Foreskin keratinocyte (primary cell): Measurements from ENCODE around the gene EZR.

DNA sequence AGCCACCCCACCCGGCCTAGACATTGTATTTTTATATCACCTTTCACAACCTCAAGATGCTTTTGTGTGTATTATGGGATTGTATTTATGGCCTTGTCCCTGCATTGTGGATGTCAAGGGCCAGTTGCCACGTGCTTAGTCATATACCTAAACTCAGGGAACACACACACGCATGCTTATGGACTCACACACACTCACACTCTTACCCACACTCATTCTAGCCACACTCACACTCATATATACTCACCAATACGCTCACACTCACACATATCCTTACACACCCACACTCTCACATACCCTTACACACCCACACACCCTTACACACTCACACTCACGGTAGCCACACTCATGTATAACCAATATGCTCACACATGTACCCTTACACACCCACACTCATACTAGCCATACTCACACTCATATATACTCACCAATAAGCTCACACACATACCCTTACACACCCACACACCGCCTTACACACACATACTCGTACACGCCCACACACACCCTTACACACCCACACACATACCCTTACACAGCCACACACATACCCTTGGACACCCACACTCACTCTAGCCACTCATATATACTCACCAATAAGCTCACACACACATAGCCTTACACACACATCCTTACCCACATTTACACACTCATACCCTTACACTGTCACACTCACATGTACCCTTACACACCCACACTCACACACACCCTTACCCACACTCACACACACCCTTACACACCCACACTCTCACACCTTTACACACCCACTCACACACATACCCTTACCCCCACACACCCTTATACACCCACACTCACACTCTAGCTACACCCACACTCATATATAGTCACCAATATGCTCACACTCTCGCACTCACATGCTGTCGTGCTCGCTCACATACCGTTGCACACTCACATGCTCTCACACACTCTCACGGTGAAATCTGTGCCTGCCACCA, 192.5 kb upstream of the SNX9 start:
- RAMPAGE, total RNA = no peak

- RAMPAGE, total RNA = no peak
Measured at GRCh38 chr6:157874248-157874978, 51.4 kb downstream of the SNX9 start.

GRCh38 chr6:157881183-157882113, 58.4 kb downstream of the SNX9 start:
- RAMPAGE, total RNA = no peak

DNA sequence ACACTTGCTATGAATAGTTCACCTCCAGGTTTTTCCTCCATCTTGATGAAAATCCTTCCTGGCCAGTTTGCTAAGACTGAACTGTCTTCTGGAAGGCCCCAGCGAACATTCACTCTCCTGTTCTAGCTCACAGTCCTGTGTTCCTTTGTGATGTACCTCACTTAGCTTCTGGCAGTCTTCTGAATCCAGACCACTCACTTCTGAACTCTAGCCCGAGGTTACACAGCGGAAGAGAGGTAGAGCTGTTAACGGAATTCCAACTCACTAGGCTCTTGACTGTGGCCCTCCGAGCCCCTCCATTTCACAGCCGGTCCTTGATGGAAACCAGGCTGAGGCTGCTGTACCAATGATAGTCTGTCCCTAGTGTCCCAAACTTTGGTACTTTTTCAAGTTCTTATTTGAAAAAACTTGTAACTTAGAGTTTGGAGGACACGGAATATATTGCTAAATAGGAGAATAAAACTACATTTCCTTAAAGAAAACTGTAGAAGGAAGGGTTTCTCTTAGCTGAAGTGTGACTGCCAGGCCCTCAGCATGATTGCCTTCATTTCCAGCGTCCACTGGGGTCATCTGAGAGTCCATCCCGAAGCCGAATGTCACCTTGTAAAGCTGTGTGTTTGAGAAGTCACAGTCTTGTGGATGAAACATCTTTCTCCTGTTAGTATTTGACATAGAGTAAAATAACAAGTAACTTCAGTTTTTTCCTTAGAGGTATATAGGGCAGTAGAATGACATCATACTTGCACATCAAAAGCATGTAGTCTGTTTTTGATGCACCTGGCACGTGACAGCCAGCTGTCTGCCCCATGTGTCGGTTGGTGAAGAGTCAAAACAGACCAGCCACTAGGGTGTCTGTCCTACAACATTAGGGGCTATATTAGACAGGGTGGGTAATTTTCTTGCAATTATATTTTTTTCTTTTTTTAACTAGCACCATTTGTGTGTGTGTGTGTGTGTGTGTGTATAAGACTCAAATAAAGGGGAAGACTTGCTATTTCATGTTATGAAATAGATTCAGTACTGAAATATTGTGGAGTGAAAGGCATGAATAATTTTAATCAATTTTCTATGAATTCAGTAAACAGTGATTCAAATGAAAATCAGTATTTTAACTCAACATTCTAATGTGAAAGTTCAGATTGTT, 70.0 kb downstream of the SNX9 start:
- RAMPAGE, total RNA = no peak

GRCh38 chr6:157954074-157955331, 27.2 kb upstream of the SYNJ2 start:
- RAMPAGE, total RNA = no peak

- RAMPAGE, total RNA = no peak
Measured at GRCh38 chr6:158018184-158018943, 36.7 kb downstream of the SYNJ2 start.

GRCh38 chr6:158027191-158027966, 45.7 kb downstream of the SYNJ2 start:
- RAMPAGE, total RNA = no peak

DNA sequence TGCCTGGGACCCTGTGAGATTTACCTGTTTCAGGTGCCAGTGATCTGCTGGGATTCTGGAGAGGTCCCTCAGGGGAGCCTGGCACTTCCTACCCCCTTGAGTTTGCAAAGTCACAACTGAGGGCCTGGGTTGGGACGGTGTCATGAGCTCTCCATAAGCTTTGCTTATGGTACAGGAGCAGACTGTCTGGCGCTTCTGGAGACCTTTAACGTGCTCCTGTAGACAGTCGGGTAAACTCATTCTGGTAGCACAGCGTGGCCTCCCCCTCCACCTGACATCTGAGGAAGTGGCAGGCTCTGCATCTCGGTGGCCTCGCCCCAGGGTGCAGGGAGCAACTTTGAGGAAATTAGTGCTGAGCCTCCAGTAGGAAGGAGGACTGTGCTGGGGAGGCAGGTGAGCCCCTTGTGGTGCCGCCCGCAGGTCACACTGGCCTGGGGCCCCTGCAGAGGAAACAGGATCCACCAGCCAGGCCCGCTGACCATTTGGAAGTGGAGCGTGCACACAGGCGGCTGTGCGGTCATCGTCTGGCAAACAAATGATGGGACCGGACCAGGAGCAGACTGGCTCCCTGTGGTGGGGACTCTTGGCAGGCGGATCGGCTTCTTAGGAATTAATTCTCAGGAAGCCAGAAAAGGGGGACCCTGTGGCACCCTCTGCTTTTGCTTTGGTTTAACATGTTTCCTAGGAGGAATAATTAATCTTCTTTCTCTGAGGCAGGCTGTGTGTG, 57.9 kb downstream of the SYNJ2 start:
- RAMPAGE, total RNA = no peak

GRCh38 chr6:158077865-158078451, 90.1 kb downstream of the SERAC1 start:
- RAMPAGE, total RNA = no peak

DNA sequence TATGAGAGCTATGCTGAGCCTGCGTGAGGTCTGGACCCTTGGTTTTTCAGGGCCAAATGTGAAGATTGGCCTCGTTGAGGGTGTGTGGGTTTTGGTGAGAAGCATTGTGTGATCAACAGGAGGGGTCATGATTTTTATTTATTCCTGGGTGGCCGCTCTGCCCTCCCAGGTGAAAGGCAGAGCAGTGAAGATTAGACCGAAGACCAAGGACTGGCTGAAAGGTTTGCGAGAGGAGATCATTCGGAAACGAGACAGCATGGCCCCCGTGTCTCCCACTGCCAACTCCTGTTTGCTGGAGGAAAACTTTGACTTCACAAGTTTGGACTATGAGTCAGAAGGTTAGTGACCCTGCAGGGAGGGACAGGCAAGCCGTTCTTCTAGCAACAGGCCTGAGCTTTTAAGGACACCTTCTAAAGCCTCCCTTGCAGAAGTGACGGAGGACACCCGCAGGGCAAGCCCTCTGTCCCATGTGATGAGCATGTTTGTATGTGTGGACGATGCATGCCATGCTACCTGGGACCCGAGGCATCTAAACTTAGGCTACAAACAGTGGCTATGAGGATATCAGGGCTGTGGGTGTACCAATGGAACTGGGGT, 84.7 kb downstream of the SERAC1 start:
- RAMPAGE, total RNA = no peak

DNA sequence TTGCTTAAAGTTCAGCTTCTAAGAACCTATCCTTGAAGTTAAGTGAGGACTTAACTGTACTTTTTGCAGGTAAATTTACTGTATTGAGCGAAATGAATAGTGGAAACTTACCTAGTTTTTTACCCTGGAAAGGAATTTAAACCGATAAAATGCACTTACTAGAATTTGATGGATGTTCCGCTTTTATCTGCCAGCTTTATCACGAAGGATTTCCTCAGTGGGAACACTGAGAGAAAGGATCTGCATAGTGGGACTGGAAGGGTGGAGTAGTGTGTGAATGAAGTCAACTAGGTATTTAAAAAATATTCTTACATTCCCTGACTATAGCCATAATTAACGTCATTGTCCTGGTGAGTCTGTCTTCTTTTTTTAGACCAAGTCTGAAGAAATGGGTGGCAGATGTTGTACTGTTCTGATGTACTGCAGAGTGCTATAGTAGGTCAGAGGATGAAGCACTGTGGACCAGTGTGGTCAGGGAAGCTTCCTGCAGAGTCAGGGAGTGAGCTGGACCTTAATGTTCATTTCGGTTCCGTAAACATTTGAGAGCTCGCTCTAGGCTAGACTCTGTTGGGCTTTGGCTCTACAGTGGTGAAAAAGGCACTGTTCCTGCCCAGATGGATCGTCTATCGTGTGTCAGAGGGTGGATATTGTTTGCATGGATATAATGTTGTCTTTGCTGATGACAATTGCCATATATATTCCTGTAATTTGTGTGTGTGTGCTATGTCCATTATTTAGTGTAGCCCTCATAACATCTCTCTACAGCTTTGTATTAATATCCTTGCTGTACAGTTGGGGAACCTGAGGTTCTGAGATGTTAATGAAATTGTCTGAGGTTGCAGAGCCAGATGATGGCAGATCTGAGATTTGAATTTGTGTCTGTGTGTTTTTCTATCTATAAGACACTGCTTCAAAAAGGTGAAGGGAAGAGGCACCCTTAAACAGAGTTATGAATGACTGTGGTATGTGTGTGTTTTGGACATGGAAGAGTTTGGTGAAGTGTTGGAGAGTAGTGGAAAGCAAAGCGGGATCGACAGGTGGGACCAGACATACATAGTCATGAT, 12.0 kb downstream of the TULP4 start:
- RAMPAGE, total RNA = no peak

- RAMPAGE, total RNA = no peak
Measured at GRCh38 chr6:158408430-158409025, 96.3 kb downstream of the TULP4 start.

DNA sequence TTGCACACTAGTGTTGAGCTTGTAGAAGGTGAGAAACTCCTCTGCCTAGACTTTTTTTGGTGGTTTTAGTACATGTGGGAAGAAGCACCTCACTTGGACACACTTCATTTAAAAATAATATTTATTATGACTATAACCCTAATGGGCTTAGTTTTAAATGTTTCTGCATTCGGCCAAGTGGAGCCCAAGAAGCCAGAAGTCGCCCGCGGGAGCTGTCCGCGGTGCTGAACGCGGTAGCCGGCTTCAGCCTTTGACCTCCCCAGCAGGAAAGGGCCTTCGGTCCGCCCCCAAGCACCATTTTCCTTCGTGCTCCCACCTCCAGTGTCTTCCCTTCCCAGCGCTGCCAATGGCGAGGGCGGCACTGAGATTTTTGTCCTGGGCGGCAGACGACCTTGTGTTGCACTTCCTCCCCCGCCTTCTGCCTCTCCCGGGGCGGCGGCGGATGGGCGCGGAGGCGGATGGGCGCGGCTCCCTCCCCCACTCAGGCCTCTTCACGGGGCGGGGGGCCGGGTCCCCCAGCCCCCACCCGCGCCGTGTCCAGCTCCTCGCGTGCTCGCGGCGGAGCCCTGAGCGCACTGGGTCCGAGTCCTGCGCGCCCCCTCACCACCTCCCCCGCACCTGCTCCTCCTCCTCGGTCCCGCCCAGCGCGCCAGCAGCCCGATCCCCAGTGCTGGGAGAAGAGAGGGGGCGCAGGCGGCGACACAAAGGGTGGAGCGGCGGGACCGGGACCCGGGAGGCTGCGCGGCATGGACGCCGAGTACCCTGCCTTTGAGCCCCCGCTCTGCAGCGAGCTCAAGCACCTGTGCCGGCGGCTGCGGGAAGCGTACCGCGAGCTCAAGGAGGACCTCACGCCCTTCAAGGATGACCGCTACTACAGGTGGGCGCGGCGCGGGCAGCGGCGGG, 23.7 kb upstream of the TMEM181 start:
- RAMPAGE, total RNA = no peak

GRCh38 chr6:158634109-158634629, 10.4 kb downstream of the DYNLT1 start:
- RAMPAGE, total RNA = no peak

- RAMPAGE, total RNA = no peak
Measured at GRCh38 chr6:158667530-158667879, 17.7 kb downstream of the SYTL3 start.

- RAMPAGE, total RNA = no peak
Measured at GRCh38 chr6:158757611-158758046, 61.5 kb downstream of the EZR start.

DNA sequence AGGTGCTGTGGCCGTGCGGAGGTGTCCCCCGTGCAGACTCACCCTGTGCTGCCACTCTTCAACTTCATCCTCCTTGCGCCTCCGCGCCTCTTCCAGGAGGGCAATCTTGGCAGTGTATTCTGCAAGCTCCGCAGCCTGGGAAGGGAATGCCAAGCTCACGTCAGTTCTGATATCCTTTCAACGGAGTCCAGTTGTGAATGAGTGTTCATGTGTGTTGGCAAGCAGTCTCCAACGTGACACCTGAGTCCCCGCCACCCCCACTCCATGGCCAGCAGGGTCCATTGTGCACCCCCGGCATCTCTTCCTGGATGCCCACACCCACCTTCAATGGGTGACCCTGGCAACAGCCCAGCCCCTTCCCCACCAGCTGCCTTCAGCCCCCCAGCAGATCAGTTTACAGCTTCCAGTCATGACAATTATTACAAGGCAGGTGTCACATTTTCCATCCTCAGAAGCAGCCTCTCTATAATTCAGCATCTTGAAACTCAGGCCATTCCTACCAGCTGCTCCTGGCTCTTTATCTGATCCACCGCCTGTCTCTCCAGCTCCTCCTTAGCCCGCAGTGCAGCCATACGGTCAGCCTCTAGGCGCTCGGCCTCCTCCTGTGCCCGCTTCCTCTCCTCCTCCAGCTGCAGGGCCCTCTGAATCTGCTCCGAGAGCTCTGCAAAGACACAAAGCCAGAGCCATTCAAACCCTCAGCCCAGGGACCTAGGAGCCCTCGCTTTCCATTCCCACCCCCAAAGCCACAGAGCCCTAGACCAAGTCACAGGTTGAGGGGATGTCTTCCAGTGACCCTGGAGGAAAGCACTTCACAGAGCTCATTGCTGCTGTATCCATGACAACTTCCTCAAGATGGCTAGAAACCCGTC, 49.6 kb downstream of the EZR start:
- RAMPAGE, total RNA = no peak

- RAMPAGE, total RNA = no peak
Measured at GRCh38 chr6:158798306-158799260, 20.6 kb downstream of the EZR start.

GRCh38 chr6:158808815-158809693, 10.1 kb downstream of the EZR start:
- RAMPAGE, total RNA = no peak

DNA sequence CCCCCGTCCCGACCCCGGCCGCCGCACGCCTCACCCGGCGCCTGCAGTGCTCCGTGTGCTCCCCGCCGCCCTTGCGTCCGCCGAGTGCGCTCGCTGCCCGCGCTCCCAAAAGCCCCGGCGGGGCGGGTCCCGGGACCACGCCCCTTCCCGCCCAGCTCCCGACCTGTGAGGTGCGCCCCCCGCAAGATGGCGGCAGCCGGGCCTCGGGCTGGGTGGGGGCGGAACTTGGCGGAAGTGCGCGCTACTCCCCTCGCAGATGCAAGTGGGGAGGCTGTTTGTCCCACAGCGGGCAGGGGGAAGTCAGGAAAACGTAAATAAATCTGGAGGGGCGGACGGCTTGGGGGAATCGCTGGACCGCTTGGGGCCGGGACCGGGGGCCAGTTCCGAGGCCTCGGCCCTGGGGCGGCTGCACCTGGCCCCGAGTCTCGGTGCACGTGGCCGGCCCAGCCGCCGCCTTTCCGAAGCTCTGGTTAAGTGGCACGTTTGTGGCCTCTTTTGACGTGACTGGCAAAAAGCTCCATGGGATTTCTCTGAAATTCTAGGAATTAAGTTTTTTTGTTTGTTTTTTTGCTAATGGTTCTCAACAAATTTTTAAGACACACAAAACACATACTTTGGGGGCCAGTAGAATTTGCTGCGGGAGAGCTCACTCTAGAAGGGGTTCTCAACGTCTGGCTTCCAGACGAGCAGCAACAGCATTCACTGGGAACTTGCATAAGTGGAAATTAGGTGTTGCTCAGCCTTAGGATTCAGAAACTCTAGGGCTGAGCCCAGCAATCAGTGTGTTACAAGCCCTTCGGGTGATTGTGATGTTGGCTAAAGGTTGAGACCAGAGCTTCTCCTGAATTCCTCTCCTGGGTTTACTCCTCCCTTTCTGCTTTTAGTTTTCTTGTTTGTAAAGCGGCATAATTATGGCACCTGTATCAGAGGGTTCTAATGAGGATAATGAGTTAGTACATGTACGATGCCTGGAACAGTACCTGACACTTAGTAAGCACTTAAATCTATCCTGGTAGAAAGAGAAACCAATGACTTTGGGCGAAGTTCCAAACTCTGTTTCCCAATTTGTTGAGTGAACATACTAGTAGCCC, at the start of gene EZR:
TSS of gene EZR (minus strand) at position 86 of the 1,091 bp plus-strand sequence.
- RAMPAGE, total RNA = start-site peak on the minus strand centred at position 75 of the sequence, 22 bp wide, 1,084 and 891 reads in 2 replicates